ENCODE results near the gene SLC2A9.

DNA sequence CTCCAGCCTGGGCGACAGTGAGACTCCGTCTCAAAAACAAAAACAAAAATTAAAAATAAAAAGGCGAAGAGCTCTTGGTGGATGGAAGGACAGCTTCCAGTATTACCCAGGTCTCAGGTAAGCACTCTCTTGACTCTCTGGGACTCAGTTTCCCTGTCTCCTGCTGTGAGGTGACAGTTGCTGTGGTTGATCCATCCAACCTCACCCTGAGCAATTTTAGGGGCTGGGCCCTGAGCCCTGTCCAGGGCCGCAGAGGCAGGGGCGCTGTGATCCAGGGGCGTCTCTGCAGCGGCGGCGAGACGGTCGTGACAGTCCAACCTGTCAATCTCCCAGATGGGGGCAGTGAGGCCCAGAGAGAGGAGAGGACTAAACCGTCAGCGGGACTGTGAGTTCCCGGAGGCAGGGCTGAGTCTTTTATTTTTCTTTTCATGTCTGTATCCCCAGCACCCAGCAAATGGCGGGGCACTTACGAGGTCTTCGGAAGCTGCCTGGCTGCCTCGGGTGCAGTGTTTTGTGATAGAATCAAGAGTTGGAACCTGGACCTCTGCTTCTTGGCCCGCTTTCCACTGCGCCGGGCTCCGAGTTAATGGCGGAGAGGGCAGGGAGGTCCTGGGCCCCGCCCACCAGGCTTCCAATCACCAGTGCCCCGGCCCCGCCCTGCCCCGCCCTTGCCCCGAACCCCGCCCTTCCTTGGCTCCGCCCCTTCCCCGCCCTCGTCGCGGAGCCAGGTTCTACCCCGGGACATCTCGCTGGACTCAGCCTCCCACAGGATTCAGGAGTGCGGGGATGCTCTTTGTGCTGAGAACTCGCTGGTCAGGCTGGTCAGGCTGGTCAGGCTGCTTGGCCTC, 35.2 kb upstream of the GRPEL1 start:
- CAGE, long polyA plus RNA: no peak
- RRBS: 1% methylated on average over 9 of the region's 38 CpGs

GRCh38 chr4:7155225-7156039, 36.9 kb upstream of the SORCS2 start:
- CAGE, long polyA plus RNA: no peak
- RRBS: no CpG with 5 or more reads among the region's 21 CpGs

GRCh38 chr4:7635002-7635539, 200.3 kb upstream of the PSAPL1 start:
- CAGE, long polyA plus RNA: no peak
- RRBS: no CpG with 5 or more reads among the region's 10 CpGs

GRCh38 chr4:7659445-7659921, 224.8 kb upstream of the PSAPL1 start:
- CAGE, long polyA plus RNA: no peak
- RRBS: no CpG with 5 or more reads among the region's 4 CpGs

DNA sequence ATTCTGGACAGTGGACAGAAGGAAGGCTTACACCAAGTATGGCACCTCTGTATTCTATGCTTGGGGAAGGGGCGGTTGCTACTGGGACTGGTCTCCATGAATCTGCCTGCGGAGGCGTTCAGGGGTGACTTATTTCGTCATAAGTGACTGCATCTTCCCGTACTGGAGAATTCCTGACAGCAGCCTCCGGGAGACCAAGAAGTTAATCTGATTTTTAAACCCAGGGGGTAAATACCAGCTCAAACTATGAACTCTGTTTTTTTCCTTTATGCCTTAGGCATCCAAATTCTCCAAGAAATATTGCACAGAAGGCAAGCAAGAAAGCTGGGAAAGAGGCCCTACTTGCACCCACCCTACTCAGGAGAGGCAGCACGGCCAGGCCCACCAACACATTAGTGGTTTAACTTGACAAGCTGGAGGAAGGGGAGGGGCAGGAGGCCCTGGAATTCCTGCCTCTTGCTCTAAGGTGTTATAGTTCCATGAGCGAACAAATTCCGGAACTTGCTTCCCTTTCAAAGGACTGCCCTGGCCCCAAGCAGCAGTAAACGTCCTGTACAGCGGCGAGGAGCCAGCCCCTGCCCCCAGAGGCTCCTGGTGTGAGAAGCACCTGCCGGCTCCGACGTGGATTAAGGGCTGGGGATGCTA, 177.2 kb downstream of the AFAP1 start:
- CAGE, long polyA plus RNA: no peak
- RRBS: 100% methylated on average over 1 of the region's 15 CpGs

DNA sequence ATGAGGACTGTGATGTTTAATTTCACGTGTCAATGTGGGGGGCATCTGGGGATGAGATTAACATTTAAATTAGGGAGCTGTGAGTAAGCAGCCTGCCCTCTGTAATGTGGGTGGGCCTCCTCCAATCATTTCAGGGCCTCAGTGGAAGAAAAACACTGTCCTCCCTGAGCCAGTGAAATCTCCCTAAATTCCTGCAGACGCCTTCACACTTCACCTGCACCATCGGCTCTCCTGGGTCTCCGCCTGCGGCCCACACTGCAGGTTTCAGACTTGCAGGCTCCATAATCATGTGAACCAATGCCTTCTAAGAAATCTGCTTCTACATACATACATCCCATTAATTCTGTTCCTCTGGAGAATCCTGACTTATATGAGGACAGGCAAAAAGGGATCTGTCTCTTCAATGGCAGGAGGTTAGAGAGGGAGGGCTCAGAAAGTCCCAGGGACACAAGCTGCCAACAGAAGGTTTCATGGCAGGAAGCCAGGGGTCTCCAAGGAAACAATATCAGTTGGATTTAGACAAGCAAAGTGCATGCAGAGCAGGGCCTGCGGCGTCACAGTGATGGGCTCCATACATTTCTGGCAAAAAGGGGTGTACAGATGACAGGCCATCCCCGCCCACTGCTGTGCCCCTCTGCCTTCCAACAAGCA, 121.5 kb downstream of the AFAP1 start:
- CAGE, long polyA plus RNA: no peak
- RRBS: no CpG with 5 or more reads among the region's 8 CpGs

- CAGE, long polyA plus RNA: no peak
- RRBS: no CpG with 5 or more reads among the region's 21 CpGs
Measured at GRCh38 chr4:7871230-7872181, 68.2 kb downstream of the AFAP1 start.

DNA sequence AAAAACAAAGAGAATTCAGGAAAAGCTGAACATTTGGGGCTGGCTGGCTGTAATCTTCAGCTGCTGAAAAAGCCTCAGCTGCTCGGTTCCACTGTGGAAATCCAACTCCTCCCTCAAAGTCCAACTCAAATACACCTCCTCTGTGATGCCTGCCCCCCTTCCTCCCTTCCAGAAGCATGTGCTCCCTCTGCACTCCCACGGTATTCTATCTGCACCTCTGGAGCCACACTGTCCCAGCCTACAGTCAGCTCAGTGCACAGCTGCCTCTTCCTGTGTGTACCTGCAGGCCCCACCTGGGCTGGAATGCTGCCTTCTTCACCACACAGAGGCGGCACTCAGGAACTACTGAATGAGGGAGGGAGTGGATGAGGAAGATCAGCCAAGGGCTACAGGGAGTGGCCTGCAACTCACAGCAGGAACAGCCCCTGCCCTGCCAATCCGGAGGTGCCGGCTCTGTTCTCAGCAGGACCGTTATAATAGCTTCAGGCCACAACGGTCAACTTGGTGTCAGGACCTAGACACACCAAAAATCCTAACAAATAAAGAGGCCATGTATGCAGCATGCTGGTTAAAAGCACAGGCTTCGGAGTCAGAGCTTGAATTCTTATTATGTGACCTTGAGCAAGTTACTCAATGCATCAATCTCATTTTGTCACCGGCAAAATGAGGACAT, 10.1 kb downstream of the AFAP1 start:
- CAGE, long polyA plus RNA: no peak
- RRBS: no CpG with 5 or more reads among the region's 9 CpGs

DNA sequence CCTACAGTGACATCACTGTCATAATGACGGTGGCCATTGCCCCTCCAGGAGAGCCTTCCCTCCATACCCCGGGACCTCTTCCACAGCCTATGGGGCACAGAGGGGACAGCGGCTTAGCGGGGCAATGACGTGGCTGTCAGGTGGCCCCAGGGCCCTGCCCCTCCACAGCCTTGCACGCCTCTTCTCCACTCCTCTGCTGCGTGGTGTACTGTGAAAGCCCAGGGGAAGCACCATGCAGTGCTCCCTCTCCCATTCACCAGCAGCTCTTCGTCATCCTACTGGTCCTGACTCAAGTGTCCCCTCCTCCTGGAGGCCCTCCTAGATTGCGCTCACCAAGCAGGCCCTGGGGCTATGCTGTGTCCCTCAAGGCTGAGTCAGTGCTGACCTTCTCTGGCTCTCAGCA, 32.4 kb upstream of the AFAP1 start:
- CAGE, long polyA plus RNA: no peak
- RRBS: 89% methylated on average over 1 of the region's 9 CpGs

DNA sequence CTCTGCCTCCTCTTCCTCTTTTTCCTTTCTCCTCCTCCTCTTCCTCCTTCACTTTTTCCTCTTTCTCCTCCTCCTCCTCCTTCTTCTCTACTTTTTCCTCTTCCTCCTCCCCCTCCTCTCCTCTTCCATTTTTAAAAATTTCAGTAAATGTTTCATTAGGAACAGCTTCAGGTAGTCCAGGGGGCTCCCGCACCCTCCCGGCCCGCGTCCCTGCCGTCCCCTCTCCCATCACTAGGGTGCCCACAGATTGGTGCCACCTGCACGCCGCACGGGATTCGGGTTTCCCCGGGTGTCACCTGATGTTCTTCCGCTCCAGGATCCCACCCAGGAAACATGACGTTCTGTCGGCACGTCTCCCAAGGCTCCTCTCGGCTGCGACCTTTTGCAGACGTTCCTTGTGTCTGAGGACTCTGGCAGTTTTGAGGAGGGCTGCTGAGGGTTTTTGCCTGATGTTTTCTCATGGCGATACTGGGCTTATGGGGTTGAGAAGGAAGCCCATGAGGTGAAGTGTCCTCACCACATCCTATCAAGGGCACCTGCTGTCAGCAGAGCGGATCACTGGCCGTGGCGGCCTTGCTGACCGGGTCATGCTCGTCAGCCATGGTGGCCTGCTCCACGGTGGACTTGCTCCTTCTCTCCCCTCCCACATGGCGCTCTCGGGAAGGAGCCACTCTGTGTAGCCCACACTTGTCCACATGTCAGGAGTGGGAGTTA, 83.5 kb upstream of the AFAP1 start:
- CAGE, long polyA plus RNA: no peak
- RRBS: 75% methylated on average over 5 of the region's 26 CpGs

GRCh38 chr4:8150620-8151106, 8.0 kb downstream of the ABLIM2 start:
- CAGE, long polyA plus RNA: no peak
- RRBS: no CpG with 5 or more reads among the region's 12 CpGs

DNA sequence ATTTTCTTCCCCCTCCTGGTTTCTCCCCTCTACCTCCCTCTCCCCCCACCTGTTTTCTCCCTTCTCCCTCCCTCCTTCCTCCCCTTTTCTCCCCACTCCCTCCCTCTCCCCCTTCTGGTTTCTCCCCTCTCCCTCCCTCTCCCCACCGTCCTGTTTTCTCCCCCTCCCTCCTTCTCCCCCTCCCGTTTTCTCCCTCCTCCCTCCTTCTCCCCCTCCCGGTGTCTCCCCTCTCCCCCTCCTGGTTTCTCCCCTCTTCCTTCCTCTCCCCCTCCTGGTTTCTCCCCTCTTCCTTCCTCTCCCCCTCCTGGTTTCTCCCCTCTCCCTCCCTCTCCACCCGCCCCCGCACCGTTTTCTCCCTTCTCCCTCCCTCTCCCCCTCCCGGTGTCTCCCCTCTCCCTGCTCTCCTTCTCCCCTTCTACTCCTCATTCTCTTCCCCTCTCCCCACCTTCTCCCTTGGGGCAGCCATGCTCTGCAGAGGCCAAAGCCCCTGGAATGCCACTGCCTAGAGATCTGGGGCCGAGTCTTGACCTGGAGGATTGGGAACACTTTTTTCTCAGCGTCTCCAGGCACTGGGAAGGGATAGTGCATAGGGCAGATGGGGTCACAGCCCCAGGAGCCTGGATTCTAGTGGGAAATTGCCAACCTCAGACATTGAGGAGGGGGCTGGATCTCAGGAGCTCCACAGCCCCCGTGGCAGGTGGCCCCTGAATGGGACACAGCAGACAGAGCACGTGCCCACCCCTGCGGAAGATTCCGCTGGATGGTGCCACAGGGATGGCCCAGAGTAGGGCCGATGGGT, 12.2 kb downstream of the SH3TC1 start:
- CAGE, long polyA plus RNA: no peak
- RRBS: no CpG with 5 or more reads among the region's 14 CpGs

- CAGE, long polyA plus RNA: no peak
- RRBS: no CpG with 5 or more reads among the region's 5 CpGs
Measured at GRCh38 chr4:8242731-8243133, 26.8 kb upstream of the HTRA3 start.

GRCh38 chr4:8398274-8399000, 42.1 kb downstream of the ACOX3 start:
- CAGE, long polyA plus RNA: no peak
- RRBS: no CpG with 5 or more reads among the region's 14 CpGs

DNA sequence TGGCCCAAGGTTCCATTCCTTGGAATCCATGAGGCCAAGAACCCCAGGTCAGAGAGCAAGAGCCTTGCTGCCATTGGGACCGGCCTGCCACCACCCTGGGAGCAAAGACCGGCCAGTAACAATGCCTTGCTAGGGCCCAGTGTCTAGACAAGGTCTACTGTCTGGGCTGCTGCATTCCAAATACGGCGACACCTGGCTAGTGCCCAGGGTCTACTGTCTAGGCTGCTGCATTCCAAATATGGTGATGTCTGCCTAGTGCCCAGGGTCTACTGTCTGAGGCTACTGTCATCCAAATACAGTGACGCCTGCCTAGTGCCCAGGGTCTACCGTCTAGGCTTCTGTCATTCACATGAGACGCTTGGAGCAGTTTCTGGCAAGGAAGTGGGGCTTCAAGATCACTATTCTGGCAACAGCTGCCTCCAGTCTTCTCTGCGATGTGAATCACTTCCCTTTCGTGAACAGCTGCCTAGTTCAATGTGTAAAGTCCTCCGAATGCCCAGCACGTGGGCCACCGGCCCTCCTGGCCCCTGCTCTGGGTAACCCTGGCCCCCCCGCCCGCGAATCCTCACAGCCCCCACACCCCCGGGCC, 12.8 kb downstream of the ACOX3 start:
- CAGE, long polyA plus RNA: no peak
- RRBS: 4% methylated on average over 5 of the region's 16 CpGs

DNA sequence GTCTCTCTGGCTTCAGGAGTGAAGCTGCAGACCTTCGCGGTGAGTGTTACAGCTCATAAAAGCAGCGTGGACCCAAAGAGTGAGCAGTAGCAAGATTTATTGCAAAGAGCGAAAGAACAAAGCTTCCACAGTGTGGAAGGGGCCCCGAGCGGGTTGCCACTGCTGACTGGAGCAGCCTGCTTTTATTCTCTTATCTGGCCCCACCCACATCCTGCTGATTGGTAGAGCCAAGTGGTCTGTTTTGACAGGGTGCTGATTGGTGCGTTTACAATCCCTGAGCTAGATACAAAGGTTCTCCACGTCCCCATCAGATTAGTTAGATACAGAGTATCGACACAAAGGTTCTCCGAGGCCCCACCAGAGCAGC, 50.0 kb downstream of the TRMT44 start:
- CAGE, long polyA plus RNA: no peak
- RRBS: no CpG with 5 or more reads among the region's 10 CpGs

- CAGE, long polyA plus RNA: no peak
- RRBS: no CpG with 5 or more reads among the region's 14 CpGs
Measured at GRCh38 chr4:9707197-9707754, 74.2 kb upstream of the DRD5 start.

- CAGE, long polyA plus RNA: no peak
- RRBS: 6% methylated on average over 15 of the region's 62 CpGs
Measured at GRCh38 chr4:10018562-10019492, 2.5 kb downstream of the SLC2A9 start.

GRCh38 chr4:10021327-10021851, at the start of gene SLC2A9:
TSS of gene SLC2A9 (minus strand) at chr4:10021497.
- CAGE, long polyA plus RNA: start-site peak on the minus strand at chr4:10021491-10021529, 11 and 16 reads in 2 replicates
- RRBS: no CpG with 5 or more reads among the region's 5 CpGs

- CAGE, long polyA plus RNA: no peak
- RRBS: no CpG with 5 or more reads among the region's 9 CpGs
Measured at GRCh38 chr4:10083253-10083570, 33.4 kb downstream of the WDR1 start.

Measured in osteoblast (primary cell).